Thoracic aorta endothelial cell (primary cell): ENCODE data around the gene GRAMD4.

GRCh38 chr22:46080959-46081368 is 69.4 kb upstream of the PPARA start:
- CAGE, long polyA plus RNA, result no peak

DNA sequence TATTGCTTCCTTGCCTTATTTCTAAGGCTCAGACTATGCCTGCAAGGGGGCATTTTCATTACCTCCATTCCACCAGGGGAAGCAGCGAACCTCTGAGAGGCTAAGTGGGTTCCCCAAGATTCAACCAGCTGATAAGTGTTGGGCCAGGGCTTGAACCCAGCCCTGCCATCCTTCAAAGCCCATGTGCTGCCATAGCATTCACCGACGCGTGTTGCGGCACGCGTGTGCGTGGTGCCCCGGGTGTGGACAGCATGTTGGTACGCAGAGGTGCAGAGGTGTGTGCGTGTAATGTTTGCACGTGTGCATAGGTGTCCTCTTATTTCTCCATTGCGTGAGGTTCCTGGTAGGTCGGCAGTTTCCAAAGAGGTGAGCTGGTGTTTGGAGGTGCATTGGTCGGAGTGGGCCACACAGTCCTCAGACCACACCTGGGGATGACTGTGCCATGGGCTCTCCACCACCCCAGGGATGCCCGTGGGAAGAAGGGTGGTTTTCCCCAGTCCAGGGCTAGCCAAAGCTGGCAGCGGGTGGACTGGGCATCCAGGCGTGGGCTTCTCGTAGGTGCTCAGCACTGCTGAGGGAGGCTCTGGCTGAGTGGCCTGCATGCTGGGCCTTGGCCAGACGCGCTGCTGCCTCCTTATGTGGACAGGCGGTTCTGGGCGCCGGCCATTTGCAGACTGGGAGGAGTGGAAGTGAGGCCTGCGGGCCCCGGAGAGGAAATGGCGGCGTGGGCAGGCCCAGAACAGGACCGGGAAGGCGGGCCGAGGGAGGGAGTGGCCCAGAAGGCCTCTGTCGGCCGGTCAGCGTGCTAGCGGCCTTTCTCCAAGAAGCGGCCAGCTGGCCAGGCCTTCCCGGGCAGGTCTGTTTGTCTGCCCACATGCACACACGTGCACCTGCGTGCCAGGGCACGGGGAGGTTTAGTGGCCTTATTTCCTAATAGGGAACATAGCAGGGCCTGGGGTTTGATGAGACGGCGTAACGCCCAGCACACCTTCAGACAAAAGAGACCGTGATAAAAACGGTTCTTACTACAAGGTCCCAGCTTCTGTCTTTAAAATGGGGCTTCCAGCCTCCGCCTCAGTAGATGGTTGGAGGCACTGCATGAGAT is 65.6 kb upstream of the PPARA start:
- CAGE, long polyA plus RNA, result no peak

DNA sequence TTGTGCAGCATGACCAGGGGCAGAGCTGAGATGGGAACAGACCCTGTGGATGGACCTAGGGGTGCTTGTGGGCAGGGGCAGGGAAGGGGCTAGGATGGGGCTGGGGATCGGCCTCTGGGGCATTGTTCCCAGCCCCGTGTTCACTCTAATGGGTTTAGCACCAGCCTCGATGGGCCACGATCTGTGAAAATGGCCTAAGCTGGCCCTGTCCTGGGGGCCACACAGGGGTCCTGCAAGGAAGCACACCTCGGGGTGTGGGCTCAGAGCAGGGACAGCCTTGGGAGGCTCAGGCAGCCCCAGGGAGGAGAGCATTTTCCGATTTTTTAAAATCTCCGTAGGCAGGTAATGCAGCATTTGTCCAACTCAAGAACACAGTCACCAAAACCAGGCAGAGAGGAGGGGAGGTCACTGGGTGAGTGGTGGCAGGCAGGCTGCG is 56.0 kb upstream of the PPARA start:
- CAGE, long polyA plus RNA, result no peak

DNA sequence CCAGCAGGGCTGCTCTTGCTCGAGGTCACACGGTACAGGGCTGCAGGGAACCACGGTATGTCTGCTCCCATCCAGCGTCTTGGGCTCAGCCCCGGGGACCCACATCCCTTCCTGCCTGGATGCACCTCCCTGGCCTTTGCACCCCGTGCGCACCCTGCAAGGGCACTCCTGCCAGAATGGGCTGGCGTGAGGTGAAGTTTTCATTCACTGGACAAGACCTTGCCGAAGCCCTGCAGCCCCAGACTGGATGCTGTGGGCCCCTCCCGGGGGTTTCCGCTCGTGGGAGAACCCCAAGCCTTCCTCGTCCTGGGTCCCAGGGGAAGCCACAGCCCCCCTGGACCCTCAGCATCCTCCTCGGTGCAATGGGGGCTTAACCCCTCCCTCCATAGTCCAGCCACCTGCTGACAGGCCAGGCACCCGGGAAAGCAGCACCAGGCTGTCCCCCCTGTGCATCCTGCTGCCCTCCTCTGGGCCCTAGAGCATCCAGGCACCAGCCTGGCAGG is 41.8 kb upstream of the PPARA start:
- CAGE, long polyA plus RNA, result no peak

DNA sequence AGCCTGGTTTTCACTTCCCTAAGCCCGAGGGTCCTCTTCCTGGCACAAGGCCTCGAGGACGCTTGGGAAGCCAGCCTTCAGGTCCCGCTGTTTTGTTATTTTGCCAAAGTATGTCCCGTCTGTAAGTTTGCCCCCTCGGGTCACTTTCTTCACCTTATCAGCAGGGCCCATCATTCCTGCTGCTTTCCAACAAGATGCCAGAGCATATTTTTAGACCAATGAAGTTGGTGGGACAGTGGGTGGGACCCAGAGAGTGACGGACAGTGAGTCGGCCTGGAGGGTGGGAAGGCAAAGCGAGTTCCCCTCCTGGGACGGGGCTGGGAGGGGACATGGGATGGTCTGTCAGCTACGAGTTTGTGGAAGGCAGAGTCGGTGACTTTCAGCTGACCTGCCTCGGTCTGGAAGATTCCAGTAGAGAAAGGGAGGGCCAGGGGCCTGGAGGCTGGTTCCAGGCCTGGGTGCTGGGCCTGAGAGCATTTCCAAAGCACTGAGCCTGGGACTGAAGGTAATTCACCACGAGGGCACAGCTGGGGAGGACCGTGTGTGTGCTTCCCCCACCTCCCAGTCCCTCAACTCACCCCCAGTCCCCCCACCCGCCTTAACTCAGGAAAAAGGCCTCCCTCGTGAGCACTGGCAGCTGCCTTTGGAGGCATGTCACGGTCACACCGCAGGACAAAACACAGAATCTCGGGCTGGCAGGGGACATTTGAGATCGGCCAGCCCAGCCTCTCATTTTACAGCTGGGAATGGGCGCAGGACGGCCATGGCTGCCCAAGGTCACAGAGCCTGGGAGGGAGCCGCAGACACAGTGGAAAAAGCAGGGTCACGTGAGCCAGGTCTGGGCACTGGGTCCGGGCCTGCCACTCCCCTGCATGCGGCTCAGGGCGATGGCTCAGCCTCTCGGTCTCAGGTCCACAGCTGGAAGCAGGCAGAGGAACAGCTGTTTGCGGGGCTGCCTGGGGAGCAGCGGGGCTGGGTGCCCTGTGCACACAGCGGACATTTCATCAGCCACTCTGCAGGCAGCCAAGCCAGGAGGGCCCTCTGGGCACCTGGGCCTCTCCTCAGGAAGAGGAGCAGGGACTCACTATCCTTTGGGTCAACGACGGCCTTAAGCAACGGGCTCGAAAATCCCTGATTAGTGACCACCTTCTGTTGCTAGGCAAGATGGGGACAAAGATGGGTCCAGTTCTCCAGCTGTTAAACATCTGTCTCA is 10.7 kb upstream of the PPARA start:
- CAGE, long polyA plus RNA, result no peak

DNA sequence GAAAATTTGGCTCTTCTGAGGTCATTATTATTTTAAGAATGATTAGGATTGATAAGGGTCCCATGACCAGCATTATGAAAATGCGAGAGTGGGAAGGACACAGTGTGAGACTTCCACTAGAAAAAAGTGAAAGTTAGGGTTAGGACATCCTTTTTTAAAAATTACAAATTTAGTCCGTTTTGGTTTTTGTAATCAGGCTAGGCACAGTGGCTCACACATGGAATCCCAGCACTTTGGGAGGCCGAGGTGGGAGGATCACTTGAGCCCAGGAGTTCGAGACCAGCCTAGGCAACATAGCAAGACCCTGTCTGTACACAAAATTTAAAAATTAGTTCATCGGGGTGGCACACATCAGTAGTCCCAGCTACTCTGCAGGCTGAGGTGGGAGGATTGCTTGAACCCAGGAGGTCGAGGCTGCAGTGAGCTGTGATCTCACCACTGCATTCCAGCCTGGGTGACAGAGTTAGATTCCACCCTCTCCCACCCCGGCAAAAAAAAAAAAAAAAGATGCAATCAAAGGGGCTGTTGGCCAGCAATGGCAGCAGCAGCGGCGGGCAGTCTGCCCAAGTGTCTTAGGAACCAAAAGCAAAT is 12.9 kb downstream of the CDPF1 start:
- CAGE, long polyA plus RNA, result no peak

GRCh38 chr22:46244983-46245997 is 4.8 kb downstream of the CDPF1 start:
- CAGE, long polyA plus RNA, result no peak

DNA sequence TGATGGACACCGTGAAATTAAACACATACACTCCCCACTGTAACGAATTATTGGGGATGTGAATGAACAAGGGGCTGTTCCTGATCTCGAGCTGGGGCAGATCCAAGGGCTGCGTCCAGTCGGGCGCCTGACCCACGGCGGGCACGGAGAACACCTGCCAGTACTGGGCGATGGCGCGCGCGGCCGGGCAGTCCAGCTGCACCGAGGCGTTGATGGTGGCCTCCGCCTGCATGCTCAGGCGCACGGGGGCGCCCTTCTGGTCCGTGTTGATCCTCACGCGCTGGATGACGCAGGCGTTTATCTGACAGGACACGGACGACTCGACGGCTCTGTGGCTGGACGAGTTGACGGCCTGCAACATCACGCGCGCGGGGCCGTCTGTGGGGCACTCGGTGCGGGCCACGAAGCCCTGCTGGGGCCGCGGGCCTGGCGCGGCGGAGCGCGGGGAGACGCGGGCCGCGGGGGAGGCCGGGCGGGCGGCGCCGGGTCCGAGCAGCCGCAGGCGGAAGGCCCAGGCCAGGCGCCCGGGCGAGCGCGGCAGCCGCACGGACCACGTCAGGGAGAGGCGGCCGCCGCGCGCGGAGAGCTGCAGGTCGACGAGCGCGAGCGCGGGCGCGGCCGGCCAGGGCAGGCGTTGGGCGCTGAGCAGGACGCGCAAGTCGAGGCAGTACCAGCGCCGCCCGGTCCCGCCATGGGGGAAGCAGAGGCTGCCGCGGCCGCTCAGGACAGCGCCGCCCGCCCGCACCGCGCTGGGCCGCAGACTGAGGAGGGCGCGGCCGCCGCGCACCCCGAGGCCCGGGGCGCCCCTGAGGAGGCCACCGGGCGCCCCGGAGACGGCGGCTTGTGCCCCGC is 528 bp downstream of the PKDREJ start:
- CAGE, long polyA plus RNA, result no peak

DNA sequence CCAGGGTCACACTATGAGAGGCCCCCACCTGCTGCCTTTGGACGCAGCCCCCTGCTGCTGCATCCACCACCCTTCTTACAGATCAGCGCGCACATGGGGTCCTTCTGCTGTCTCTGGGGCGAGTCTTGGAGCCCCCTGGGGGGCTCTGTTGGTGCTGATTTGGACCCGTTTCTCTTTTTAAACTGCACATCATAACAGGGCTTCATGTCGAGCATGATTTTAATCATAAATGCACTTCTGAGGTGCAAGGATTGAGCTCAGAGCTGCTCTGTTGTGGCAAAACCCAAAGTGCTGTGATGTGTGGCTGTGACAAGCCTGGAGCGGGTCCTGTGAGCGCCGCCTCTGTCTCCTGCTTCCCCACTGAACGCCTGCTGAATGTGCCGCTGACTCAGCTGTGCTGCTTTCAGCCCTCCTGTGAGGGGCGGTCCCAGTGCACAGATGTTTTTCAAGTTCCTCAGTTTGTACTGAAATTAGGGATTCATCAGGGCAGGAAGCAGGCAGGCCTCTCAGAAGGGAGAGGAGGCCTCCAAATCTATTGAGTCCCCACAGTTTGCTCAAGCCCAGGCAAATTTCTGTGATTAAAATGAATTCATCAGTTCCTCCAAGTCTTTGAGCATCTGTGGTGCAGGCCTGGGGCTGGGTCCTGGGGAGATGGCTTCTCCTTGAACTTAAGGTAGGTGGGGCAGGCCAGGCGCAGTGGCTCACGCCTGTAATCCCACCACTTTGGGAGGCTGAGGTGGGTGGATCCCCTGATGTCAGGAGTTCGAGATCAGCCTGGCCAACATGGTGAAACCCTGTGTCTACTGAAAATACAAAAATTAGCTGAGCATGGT is 3.0 kb upstream of the GTSE1 start:
- CAGE, long polyA plus RNA, result no peak

- CAGE, long polyA plus RNA, result no peak
These were observed 35.2 kb downstream of the TRMU start for GRCh38 chr22:46370484-46371373.

DNA sequence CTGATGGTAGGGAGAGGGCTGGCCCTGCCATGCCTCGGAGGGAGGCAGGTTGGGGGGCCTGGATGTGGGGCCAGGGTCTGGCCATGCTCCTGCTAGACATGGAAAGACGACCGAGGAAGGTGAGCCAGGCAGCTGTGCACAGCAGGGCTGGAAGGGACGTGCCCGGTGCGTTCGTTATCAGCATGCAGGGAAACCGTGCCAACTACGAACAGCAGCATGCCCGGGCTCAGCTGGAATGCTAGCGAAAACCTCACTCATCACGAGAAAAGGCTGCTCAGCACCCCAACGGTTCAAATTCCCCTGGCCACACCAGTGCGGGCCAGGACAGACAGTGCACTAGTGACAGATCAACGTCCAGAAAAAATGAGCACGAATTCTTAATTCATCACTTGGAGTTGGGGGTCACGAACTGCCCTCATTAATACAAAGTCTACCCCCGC is 84.3 kb downstream of the CELSR1 start:
- CAGE, long polyA plus RNA, result no peak

DNA sequence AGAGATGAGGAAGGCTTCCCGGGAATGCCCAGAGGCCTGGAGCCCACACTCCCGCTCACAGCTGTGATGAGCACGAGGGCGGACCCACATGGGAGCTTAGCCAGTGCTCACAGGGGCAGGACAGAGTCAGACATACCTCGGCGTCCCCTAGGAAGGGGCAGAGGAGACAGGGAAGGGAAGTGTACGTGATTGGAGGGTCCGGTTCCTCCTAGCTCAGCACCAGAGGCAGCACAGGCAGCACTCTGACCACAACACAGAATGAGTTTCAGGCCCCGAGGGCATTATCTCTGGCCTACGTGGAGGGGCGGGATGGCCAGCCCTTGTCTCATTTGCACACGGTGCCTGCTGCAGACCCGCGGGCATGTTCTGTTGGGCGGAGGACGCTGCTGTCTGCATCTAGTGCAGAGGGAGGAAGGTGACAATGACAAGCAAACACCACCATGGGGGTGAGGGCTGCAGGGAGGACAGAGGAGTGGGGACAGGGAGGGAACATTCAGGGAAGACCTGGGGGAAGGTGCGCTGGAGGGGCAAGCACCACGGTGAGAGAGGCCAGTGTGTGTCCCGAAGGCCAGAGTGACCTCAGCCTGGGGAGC is 79.7 kb downstream of the CELSR1 start:
- CAGE, long polyA plus RNA, result no peak

DNA sequence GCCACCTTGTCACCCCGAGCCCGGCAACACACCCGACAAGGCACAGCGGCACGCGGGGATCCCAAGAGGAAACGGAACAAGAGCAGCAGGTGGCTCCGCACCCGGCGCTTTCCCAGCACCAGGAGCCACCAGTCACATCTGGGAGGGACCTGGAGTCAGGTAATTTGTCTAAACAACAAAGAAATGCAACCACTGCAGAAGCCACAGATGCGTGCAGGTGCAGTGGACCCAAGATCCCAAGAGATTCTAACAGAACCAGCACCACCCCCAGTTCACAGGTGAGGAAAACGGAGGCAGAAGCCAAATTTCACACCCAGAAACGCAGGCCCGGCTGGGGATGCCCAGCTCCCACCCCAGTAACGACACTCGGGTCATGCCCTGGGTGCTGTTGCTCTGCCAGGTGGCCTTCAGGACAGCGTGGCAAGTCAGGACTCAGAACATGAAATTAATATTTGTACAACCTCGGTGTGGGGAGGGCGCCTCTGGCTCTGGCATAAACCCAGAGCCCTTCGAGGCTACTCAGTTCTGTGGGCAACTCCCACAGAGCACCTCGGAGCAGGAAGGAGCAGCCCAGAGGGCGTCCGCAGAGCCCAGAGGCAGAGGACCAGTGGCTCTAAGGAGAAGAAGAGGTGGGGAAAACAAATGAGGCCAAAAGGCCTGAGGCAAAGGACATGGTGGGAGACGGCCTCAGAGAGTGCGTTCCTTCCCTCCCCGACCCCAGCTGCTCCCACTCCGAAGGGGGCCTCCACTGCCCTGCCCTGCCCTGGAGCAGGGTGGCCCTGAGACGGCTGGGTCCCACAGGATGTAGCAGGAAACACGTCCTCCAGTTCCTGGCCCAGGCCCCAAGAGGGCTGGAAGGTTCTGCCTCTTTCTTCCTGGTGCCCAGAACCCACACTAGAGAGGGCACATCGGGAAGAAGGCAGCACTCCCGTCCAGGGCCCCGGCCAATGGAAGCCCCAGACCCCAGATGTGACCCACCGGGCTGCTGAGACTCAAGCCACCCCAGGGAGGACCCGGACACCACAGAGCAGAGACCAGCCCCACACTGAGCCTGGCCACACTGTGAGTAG is 71.5 kb downstream of the CELSR1 start:
- CAGE, long polyA plus RNA, result no peak

DNA sequence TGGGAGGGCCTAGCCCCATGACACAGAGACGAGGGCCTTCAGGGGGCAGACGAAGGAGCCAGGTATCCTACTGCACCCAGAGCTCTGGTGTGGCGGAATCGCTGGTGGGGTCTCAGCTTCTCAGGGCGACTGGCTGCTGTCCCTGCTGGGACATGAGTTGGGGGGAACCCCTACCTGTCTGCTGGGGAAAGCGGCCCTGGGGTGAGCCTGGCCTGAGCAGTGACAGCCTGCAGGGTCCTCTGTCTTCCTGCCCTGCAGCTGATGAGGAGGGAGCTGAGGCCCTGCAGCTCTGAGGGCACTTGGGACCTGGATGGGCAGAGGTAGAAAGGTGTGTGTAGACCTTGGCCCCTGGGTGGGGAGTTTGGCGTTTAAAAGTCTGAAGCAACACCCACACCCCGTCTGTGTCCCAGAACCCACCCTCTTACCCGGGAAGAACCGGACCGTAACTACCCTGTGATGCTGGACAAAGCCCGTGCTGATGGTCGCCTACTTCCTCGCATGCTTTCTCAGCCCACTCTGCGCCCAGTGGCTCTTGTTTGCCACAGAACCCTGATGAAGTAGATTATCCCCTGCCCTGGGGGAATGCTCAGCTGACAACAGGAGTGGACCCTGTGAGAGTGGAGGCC is 33.5 kb upstream of the GRAMD4 start:
- CAGE, long polyA plus RNA, result no peak

DNA sequence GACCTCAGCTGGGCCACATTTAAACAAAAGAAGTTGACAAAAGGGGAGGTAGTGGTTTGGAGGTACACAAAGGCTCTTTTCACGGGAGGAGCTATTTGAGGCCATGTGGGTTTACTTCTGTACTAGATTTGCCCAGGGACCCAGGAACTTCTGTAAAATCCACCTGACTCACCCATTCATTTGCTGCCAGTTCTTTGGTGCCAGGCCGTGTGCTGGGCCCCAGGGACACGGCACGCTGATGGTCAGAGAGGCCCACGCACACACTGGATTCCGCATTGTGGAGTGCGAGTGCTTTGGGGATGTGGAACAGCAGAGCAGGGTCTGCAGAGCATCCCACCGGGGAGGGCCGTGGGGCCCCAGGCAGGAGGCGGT is 10.8 kb upstream of the GRAMD4 start:
- CAGE, long polyA plus RNA, result no peak

DNA sequence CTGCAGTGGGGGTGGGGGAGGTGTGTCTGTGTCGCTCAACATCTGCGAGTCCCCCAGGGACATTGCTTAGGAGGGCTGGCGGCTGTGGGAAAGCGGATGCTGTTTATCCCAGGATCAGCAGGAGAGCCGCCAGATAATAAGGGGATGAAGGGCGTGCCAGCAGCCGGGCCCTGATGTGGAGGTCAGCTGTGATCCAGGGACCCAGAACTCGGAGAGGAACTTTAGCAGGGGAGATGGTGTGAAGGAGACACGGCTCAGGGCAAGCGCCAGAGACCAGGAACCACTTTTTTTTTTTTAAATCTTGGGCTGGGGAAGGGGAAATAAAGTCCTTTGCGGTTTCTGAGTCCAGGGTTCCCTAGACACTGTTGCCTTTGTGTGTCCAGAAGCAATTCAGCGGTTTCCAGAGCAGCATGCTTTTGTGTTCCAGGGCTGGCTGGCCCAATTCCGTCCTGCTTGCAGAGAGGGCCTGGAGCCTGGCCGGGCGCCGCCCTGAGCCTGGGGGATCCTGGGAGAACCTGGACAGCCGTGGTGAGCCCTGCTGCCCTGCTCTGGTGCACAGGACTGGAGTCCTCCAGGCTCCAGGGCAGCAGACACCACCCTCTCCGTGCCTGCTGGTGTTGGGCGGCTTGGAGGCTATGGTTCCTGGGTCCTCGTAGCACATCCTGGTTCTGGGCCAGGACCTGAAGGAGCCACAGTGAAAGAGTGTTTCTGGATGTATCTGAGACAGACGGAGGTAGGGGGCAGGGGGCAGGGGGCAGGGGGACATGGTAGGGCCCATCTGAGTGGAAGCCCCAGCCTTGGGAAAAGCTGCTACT is at the start of gene GRAMD4:
Gene GRAMD4, plus strand, starts transcription at position 554 of the 815 bp plus-strand sequence.
- CAGE, long polyA plus RNA, result no peak

GRCh38 chr22:46661209-46662041 is 41.2 kb downstream of the GRAMD4 start:
- CAGE, long polyA plus RNA, result no peak

DNA sequence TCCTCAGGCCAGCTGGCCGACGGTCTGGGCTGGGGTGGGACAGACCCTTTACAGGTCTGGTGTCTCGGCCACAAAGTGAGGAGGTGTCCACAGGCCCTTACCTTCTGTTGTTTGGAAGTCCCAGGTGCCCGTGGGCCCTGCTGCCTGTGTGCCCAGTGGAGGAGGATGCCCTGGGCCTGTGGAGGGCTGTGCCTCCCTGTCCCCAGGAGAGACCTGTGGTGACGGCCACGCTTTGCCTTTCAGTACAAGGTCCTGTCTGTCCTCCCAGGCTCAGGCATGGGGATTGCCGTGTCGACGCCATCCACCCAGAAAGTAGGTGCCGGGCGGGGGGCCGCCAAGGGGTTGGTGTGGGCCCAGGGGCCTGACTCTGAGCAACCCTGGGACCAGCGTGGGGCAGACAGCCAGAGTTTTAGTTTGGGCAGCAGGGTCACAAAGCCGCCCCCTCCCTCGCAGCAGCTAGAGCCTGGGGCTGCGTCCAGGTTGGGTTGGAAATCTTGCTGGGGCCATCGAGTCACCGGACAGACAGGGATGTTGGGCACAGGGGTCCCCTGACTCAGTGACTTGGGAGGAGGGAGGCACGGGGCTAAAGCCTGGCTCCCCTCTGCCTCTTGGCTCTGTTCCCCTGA is 56.3 kb downstream of the GRAMD4 start:
- CAGE, long polyA plus RNA, result no peak

DNA sequence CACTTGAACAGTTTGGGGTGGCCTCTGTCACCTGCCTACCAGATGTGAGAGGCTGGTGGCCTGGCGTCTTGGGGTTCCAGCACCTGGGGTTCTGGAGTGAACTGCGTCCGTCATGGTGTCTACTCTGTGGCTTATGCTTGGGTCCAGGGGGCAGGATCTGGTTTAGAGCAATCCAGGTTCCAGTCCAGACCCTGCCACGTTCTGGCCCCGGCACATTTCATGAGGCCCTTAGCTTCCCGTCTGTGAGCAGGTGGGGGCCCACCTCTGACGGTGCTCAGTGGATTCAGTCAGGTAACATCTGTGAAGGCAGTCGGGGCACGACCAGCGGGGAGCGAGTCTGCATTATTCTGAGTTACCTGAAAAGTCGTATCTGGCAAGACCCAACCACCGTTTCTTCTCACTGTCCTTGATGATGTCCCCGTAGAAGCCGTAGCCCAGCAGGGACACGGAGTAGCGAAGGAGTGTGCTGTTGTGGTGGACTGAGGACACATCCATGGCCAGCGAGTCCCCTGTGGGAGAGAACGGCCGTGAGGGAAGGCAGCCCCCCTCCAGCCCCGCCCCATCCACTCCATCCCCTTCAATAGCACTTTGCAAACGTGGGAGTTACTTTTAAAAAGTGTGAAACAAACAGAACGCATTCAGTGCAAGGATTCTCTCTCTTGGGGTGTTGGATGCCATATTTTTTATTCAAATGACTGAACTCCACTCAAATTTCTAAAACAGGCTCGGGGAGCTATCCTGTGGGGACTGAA is 38.9 kb downstream of the CERK start:
- CAGE, long polyA plus RNA, result no peak

DNA sequence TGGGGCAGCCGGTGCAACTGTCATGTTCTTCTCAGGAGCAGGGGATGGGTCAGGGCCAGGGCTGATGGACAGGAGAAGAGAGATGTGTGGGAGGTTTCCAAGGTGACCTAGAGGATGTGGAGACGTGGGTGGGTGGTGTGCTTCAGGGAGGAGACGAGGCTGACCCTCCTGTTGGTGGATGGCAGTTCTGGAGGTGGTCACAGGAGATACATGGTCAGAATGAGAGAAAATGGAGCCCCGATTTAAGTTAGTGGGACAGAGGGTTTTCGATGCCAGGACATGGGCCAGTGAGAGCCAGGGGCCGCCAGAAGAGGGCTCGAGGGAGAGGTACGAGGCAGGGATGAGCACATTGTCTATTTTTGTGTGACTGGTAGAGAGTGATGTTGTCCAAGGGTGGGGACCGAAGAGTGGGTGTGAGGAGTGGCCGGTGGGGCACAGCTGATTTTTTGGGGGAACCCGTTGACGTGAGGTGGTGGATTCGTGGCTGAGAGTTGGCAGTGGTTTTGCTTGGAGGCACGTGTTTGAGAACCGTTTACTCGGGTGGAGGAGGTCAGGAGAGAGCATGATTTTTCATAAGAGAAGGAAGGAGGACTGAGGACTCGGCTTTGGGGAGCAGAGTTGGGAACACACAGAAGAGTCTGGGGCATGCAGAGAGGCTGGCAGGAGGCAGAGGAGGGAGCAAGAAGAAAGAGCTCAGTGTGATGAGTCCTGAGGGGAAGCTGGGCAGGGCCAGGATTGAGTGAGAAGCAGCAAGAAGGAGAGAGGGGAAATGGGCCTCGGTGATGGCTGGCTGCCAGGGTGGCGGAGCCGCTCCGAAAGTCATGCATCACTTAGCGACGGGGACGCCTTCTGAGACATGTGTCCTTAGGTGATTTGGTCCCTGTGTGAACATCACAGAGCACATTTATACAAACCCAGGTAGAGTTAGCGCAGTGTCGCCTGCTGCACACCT is 14.8 kb downstream of the TBC1D22A start:
- CAGE, long polyA plus RNA, result no peak